ENCODE measurements around the genes DEFB126 and FAM110A.

DNA sequence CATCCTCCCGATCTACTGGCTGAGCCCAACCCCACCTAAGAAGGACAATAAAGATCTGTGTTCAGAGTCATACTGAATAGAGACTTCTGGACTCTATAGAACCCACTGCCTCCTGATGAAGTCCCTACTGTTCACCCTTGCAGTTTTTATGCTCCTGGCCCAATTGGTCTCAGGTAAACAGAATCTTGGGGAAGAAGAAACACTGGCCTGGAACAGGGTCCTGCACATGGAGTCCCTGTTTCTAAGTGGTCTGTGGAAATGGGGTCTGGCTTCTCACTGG is at the start of gene DEFB126:
TSS of gene DEFB126 (plus strand) at position 77 of the 280 bp plus-strand sequence.
- RRBS = no CpG with 5 or more reads among the region's 1 CpG

DNA sequence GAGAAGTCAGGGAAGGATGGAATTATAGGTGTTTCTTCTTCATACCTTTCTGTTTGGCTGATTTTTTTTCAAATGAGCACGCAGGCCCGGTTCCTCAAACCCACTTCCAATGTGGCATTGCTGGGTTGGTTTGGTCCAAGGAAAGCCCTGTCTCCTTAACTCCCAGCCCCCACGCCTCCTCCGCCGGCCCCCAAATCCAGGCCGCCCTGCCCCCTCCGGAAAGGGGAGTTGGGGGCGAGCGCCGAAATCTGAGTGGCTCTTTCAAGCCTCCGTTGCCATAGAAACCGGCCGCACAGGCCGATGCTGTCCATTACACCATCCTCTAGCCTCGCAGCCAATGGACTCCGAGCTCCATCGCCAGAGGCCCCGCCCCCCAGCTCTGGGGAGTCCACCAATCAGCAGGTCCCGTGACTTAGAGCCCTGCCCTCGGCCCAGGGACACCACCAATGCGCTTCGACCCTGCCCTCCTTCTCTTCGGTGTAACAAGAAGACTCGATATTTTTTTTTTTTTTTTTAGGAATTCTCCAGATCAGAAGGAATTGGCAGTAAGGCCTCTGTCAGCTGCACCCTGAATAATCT is 12.9 kb downstream of the ZCCHC3 start:
- RRBS = 3% methylated on average over 10 of the region's 24 CpGs

- RRBS = 2% methylated on average over 19 of the region's 61 CpGs
These were observed 1.3 kb downstream of the SOX12 start for GRCh38 chr20:326515-327218.

- RRBS = no CpG with 5 or more reads among the region's 16 CpGs
These were observed 7.3 kb downstream of the SOX12 start for GRCh38 chr20:332235-333526.

DNA sequence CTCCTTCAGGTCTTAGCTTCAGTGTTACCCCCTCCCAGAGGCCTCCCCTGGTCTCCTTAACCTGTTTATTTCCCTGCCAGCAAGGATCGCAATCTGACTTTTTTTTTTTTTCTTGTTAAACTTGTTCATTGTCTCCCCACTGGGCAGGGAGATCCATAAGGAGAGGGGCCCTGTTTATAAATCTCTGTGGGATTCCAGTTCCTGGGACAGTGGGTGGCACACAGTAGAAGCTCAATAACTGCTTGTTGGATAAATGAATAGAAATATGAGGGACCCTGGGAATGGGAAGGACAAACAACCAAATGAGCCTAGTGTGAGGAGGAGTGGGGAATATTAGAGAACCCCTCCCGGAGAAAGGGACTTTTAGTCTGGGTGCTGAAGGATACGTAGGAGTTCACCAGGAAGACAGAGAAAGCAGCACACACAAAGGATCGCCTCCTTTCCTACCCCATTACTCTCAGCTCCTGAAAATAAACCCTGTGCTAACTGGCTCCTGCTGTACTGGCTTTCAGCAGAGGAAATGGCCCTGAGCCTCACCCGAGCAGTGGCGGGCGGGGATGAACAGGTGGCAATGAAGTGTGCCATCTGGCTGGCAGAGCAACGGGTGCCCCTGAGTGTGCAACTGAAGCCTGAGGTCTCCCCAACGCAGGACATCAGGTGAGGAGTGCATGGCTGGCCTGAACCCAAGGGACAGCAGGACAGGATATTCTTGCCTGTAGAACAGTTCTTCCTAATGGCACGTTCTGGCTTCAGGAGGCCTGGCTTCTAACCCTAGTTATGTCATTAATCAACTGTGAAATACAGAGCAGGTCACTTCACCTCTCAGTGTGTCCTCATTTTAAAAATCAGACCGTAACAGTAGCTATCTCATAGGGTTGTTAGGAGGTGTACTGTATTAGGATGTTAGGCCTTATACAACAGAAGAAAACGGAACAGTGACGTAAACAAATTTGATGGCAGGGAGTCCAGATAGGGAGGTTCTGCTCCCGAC is 1.6 kb downstream of the RBCK1 start:
- RRBS = no CpG with 5 or more reads among the region's 14 CpGs

GRCh38 chr20:433515-434081 is 25.5 kb downstream of the RBCK1 start:
- RRBS = no CpG with 5 or more reads among the region's 9 CpGs

DNA sequence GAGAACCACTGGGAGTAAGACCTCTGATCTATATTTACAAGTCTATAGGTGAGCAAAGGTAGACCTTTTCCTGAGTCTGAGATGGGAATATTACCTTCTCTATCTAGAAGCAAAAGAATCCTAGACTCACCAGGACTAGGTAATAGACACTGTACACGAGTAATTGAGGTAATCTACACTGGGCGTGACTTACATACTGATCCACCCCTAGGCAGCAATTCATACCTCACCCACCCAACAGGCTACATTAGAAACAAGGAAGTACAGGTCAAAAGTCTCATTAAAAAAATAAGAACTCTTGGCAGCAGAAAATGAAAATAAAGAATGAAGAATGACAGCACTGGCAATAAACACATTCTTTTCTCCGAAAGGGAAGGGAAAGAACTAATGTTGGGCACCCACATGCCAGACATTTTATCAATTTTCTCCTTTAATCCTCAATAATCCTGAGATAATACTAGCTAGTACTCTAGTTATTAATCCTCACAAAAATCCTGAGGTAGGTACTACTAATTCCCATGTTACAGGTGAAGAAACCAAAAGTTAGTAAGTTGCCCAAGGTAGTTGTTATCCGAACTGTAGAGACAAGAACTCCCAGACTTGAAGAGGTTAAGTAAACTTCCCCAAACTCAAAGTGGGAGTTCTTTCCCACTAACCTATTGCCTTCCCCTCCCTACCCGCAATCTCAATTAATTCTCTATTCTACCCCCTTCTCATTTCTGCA is 7.5 kb downstream of the CSNK2A1 start:
- RRBS = no CpG with 5 or more reads among the region's 5 CpGs

DNA sequence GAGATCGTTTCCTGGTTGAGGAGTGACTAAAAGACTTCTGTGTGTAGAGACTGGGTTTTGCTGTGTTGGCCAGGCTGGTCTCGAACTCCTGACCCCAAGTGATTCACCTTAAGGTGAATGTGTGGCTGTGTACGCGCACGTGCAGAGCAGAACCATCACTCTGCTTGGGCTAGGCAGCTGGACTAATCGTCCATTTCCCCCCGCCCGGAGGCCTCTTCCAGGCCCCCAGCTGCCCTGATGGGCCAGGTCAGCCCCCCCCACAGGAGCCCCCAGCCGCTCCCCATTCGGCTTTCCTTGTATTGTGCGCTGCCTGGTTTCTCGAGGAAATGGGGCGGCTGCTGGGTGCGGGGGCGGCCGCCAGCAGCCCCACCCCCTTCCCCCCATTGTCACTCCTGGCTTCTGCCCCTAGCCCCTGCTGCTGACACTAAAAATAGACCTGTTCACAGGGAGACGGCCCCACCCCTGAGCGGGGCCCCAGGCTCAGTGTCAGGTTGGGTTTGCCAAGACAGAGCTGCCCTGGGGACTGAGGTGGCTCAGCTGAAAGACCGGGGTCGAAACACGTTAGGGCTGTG is 24.6 kb upstream of the CSNK2A1 start:
- RRBS = no CpG with 5 or more reads among the region's 21 CpGs

GRCh38 chr20:676236-676963 is 798 bp upstream of the SCRT2 start:
- RRBS = 3% methylated on average over 5 of the region's 25 CpGs

GRCh38 chr20:833098-834417 is at the start of gene FAM110A:
TSS of gene FAM110A (plus strand) at chr20:833715.
- RRBS = 1% methylated on average over 26 of the region's 82 CpGs

DNA sequence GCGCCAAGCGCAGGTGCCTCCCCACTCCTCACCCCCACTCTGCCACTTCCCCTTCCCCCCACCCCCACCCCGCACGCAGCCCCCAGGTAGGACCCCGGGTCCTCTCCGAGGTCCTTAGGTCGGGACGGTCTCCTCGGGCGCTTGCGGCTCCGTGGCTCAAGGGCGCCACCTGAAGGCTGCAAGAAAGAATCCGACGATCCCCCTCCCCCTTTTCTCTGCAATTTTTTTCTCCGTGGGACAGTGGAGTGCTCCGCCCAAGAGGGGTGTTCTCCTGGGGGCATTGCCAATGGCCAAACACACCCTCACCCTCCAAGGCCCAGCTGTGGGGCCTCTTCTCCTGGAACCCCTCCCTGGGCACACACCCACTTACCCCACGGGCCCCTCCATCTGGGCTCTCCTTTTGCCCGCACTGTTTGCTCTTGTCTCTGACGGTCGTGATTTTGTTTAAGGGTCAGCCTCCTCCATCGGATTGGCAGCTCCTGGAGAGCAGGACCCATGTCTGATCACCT is 1.0 kb upstream of the TMEM74B start:
- RRBS = 4% methylated on average over 5 of the region's 22 CpGs

- RRBS = no CpG with 5 or more reads among the region's 8 CpGs
These were observed 425 bp downstream of the C20orf202 start for GRCh38 chr20:1203608-1204149.

GRCh38 chr20:1215695-1216108 is 10.1 kb upstream of the RAD21L1 start:
- RRBS = no CpG with 5 or more reads among the region's 6 CpGs

DNA sequence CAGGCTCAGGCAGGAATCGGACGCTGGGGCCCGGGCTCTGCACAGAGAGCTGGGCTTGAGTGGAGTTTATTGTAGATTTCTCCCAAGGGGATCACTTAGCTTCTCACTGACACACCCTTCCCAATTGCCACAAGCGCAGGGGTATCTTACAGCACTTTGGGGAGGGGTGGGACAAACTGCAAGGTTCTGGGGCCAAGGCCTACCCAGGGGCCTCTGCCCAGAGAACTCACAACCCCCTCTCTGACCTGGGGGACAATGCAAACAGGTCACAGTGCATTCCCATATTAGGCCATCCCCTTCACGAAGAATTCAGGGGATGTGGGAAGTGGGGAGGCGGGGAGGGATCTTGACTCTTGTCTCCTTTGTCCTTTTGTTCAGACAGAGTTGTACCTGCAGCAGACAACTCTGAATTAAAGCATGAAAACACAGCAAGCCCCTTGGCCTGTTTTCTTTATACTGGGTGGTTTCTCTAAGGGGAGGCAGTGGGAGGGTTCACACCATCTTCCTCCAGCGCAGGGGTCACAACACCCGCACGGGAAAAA is 20.0 kb downstream of the SDCBP2 start:
- RRBS = 90% methylated on average over 3 of the region's 9 CpGs

DNA sequence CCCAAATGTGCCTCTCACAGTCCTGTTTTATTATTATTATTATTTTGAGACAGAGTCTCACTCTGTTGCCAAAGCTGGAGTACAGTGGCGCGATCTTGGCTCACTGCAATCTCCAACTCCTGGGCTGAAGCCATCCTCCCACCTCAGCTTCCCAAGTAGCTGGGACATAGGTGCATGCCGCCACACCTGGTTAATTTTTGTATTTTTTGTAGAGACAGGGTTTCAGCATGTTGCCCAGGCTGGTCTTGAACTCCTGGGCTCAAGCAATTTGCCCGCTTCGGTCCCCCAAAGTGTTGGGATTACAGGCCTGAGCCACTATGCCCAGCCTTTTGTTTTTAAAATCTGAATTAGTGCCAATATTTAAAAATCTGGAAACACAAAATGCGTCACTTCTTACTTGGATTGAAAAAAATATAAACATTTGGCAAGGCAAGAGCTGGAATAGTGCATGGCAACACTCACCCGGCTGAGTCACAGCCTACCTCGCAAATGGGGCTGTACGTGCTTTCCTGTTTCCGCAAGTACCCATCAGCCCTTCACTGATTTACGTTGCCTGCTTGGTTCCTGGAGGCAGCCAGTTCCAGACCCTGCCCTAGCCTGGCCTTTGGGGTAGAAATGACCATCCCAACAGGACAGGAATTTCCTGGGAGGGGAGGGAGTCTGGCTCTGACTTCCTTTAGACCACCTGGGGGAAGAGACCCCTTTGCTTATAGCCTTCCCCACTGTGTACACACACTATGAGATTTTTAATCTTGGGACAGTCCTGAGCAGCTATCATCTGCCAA is 6.2 kb downstream of the SDCBP2 start:
- RRBS = no CpG with 5 or more reads among the region's 11 CpGs

GRCh38 chr20:1336652-1337559 is 8.0 kb upstream of the SDCBP2 start:
- RRBS = 0% methylated on average over 2 of the region's 14 CpGs

DNA sequence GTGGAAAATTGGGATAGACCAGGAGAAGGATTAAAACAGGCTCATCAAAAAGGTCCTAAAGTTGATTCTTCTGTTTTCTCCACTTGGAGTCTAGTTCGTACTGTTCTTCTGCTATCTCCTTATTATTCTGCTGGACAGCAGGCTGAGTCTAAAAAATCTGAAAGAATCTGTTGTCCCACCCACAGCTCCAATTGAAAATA is 4.7 kb upstream of the FKBP1A start:
- RRBS = no CpG with 5 or more reads among the region's 1 CpG

- RRBS = no CpG with 5 or more reads among the region's 4 CpGs
These were observed 25.4 kb upstream of the FKBP1A start for GRCh38 chr20:1418170-1418734.

DNA sequence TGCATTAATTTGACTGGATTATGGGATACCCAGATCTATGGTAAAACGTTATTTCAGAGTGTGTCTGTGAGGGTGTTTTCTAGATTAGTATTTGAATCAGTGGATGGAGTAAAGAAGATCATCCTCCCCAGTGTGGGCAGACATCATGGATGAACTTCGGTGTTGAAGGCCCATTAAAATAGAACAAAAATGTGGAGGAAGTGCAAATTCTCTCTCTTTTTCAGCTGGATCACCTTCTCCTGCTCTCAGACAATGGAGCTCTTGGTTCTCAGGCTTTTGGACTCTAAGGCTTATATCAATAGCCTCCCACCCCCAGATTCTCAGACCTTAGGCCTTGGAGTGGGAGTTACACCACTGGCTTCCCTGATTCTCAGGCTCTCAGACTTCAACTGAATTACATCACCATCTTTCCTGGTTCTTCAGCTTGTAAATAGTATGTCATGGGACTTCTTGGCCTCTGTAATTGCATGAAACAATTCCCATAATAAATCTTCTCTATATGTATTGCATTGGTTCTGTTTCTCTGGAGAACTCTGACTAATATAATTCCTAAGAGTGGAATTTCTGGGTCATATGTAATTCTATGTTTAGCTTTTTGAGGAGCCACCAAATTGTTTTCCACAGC is 36.6 kb downstream of the NSFL1C start:
- RRBS = no CpG with 5 or more reads among the region's 2 CpGs

GRCh38 chr20:1803971-1804086 is 91.4 kb upstream of the SIRPA start:
- RRBS = no CpG with 5 or more reads among the region's 2 CpGs

Measured in Ishikawa (cell line).